ENCODE measurements around the genes DIS3 and KCTD12.

DNA sequence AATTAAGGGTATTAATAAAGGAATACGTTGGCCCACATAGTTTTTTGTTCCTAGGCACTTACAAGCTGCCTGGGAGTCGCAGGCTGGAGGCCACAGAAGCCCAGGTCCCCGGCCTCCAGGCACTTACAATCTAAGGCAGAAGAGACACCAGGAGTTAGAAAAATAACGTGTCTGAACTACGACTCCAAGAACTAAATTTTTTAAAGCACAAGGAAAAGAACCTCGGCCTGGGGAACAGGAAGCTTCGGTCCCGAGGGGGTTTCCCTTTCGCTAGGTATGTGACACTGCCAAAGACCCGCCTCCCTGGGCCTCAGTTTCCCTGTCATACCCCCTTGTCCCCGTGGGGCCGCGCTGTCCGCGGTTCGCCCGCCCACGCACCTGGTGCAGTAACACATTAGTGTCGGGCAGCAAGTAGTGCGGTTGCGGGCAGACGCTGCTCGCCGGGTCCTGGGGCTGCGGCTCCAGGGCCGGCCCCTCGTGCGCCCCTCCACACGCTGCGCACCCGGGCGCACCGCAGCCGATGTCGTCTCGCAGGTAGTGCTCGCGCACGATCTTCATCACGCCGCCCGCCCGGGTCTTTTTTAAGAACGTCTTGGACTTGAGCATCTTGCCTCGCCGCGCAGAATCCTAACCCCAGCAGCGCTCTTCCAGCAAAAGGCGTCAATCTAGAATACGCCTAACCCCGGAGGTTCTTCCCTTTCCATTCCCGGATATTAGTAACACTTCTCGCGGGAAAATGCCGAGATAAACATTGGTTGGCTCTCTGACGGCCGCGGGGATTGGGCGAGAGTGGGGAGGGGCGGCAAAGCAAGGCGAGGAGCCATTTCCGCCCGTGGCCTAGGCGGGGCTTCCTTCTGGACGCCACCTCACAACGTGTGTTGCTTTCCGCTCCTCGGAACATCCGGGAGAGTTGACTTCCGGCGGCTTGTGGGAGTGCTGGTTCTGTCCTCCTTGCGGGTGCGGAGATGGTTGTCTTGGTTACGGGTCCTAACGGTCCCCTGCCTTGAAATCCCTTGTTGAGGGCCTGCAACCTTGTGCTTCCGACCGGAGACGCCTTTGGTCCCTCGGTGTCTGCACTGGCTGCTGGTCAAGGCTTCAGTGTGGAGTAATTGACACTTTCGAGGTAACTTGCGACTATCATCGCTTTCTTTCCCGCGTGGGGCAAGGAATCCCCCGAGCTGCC, at the start of gene DIS3:
Gene DIS3 (minus strand): TSS at position 674 of the 1,183 bp plus-strand sequence.
- RRBS, 2 experiments: 1% methylated on average over 18 to 21 of the region's 85 CpGs

DNA sequence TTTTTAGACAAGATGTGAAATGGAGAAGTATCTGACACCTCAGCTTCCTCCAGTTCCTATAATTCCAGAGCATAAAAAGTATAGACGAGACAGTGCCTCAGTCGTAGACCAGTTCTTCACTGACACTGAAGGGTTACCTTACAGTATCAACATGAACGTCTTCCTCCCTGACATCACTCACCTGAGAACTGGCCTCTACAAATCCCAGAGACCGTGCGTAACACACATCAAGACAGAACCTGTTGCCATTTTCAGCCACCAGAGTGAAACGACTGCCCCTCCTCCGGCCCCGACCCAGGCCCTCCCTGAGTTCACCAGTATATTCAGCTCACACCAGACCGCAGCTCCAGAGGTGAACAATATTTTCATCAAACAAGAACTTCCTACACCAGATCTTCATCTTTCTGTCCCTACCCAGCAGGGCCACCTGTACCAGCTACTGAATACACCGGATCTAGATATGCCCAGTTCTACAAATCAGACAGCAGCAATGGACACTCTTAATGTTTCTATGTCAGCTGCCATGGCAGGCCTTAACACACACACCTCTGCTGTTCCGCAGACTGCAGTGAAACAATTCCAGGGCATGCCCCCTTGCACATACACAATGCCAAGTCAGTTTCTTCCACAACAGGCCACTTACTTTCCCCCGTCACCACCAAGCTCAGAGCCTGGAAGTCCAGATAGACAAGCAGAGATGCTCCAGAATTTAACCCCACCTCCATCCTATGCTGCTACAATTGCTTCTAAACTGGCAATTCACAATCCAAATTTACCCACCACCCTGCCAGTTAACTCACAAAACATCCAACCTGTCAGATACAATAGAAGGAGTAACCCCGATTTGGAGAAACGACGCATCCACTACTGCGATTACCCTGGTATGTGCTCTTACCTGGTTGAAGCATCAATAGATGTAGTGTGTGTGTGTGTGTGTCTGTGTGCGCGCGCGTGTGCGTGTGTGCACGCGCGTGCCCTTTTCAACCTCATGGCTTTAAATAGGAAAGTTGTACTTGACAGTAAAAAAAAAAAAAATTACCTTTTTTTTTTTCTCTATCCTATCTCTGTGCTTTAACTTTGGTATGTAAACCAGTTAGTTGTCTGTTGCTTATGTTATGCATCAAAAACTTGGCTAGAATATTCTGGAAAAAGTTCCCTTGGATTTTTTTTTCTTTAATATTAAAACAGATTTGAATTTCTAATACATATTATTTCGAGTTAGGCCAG, 3.5 kb downstream of the KLF5 start:
- RRBS, 2 experiments: no CpG with 5 or more reads among the region's 25 CpGs

GRCh38 chr13:73168700-73169578, 110.1 kb downstream of the KLF5 start:
- RRBS, 2 experiments: no CpG with 5 or more reads among the region's 11 CpGs

DNA sequence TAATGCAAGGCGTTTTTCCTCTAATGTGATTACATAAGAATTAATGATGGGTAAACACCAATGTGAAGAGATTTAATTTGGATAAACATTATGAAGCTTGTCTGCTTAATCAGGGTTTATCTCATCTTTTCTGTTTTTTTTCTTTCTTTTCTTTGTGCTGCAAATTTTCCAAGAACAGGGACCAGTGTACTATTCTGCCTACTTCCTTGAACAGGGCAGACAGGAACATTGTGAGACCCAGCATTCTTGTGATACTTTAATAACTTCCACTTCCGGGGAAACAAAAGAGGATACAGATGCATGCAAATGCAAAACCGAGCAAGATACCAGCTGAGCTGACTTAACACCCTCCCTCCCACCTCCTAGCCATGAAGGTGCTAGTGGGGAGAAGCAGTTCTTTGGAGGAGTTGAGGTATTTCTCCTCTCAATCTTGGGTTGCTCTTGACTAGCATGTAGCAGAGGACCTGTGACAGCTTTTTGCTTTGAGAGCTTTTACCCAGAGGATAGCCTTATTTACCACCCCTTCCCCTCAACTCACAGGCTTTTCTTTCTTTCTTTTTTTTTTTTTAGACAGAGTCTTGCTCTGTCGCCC, 111.1 kb downstream of the KLF5 start:
- RRBS, 2 experiments: no CpG with 5 or more reads among the region's 4 CpGs

GRCh38 chr13:73327491-73328060, 268.8 kb downstream of the KLF5 start:
- RRBS, 2 experiments: no CpG with 5 or more reads among the region's 4 CpGs

DNA sequence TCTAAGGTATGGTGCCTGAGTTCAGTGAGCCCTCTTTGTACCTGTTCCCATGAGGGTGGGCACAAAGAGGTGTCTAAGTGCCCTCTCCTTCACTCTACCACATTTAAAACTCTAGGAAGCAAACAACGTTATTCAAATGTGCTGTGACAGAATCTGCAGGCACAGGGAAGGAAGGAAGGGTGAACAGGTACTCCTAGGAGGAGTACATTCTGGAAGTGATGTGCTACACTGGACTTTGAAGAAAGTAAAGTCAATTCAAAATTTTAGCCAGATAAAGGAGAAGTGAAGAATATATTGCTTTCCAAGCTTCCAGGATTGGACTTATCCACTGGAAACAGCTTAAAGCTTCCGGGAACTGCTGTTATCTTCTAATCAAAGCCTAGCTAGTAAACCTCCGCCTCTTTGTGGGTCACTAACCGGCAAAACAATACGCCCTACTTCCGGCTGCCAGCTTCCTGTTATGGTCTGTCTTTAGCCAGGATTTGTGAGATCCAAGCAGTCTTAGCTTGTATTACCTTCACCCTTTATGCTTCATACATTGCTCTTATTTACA, 706.6 kb downstream of the KLF5 start:
- RRBS, 2 experiments: 28 to 29% methylated on average over 1 to 3 of the region's 6 CpGs

DNA sequence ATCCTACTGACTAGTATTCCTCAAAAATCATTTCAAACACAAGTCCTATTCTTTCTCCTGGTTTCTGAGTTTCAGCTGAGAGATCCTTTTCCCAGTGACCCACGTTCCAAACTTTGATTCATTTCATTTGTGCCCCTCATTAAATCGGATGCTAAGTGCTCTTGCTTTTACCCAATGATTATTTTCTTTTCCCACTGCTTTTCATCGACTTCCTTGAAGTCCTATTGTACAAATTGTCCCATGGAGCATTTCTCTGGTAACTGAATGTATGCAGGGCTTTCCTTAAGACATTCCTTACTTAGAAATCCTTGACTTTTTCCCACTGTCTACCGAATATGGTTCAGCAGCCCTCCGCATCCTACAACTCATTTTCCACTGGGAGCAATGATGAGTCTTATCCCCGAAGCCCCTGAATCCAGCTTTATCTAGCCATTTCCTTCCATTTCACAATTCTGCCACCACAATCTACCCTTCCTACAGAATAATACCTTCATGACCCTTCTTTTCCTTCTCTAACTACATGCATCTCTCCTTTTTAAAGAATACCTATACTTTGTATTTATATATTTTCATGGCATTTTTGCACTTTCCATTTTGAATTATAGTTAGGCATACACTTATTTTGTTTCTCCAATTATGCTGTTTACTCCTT, 762.7 kb downstream of the KLF5 start:
- RRBS, 2 experiments: no CpG with 5 or more reads among the region's 6 CpGs

DNA sequence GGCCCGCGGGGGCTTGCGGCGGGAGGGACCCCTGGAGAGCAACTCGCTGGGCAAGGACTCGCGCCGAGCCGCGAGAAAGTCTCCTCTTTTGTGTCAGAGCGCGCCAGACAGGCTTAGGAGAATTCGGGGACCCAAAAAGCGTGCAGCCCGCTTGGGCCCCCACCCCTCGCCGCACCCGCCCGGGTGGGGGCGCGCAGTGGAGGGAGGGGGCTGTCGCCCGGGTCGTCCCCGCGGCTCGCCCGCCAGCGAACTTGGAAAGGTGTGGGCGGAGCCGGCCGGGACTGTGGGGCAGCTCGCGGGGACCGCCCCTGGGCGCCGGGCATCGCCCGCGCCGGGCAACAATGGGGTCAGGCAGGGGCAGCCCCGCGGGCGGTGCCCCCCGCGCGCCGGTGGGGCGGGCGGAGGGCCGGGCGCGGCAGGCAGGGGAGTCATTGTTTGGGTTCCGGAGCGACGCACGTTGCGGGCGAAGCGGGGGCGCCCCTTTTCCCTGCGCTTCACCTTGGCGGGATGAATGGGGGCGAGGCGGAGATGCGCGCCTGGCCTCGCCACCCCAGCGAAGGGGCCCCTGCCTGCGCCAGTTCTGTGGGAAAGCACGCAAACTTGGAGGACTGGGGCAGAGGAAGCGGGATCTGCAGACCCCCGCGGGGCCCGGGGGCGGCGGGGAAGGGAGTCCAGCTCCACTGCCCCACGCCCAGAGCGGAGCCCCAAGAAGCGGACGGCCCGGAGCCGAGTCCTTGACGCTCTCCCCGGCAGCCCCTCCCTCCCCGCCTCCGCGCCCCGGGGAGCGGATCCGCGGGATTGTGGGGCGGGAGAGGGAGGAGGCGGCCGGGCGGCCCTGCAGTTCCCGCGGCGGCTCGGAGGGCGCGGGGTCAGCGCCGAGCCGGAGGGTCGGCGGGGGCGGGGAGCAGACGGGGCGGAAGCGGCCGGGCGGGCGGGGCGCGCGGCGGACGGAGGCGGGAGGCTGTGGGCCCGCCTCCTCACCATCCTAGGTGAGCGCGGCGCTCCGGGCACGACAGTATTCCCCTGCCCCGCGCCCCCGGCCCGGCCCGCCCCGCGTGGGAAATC, 1076.2 kb downstream of the KLF5 start:
- RRBS, 2 experiments: 1 to 2% methylated on average over 79 of the region's 133 CpGs

- RRBS, 2 experiments: under 1% methylated on average over 4 of the region's 28 CpGs
These were observed 1077.5 kb downstream of the KLF5 start for GRCh38 chr13:74136099-74136889.

DNA sequence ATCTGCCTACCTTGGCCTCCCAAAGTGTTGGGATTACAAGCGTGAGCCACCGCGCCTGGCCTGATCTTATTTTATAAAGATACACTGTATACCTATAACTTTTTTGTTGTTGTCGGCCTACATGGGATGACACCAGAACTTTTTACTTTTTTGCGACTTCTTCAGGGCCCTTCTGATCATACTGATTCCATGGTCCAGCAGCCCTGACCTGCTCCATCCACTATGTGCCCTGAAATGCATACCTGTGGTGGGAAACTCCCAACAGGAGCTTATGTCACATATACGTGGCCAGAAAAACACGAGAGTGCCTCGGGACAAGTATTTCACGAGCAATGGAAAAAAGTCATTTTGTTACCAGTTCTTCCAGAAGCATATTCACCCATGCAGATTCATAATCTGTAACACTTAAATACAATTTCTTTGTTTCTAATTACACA, 1174.3 kb downstream of the KLF5 start:
- RRBS, 2 experiments: no CpG with 5 or more reads among the region's 9 CpGs

GRCh38 chr13:75445566-75446201, 36.3 kb downstream of the TBC1D4 start:
- RRBS, 2 experiments: no CpG with 5 or more reads among the region's 4 CpGs

DNA sequence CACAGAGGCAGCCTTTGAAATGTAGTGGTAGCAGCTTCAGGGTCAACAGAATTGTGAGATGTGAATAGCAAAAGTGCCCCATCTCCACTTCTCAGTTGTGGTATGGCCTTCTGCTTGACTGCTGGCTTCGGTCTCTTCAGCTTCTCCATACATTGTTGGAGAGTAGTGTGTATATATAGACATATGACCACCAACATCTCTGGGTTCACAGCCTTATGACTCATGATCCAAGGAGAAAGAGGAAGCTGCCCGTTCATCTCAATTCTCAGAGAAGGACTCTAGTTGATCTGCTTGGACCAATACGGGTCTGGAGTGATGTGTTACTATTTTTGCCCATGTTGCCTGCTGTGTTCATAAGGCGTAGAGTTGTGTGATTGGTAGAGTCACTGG, 3.6 kb upstream of the COMMD6 start:
- RRBS, 2 experiments: no CpG with 5 or more reads among the region's 4 CpGs

DNA sequence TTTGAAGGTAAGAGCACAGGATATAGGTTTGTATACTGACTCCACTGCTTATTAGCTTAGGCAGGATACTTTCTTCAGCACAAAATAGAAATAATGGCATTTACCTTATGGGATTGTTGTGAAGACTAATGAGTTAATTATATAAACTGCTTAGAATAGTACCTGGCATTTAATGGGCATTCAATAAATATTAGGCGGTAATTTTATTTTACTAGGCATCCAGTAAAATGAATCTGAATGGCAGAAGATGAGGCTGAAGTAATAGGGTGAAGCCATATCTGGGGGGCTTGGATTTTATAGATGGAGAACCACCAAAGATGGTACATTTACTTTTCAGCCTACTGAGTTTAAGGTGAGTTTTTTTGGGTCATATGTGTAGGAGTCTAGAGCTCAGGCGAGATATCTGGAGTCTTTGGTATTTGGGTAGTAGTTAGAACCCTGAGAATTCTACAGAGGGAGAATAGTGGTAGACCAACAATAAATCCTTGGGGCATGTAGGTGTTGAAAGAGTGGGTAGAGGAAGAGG, 25.0 kb downstream of the UCHL3 start:
- RRBS, 2 experiments: no CpG with 5 or more reads among the region's 2 CpGs

GRCh38 chr13:75694739-75695118, 58.6 kb downstream of the LMO7 start:
- RRBS, 2 experiments: 1 to 2% methylated on average over 4 of the region's 8 CpGs

- RRBS, 2 experiments: no CpG with 5 or more reads among the region's 3 CpGs
These were observed 79.4 kb downstream of the LMO7 start for GRCh38 chr13:75715494-75715973.

- RRBS, 2 experiments: no CpG with 5 or more reads among the region's 1 CpG
These were observed 3.5 kb downstream of the KCTD12 start for GRCh38 chr13:76882814-76883077.

- RRBS, 2 experiments: no CpG with 5 or more reads among the region's 1 CpG
These were observed 2.5 kb downstream of the KCTD12 start for GRCh38 chr13:76883809-76884028.

- RRBS, 2 experiments: 1% methylated on average over 53 of the region's 115 CpGs
These were observed at the start of gene KCTD12 for GRCh38 chr13:76885752-76886614. KCTD12 (minus strand) TSS chr13:76886405.

- RRBS, 2 experiments: no CpG with 5 or more reads among the region's 16 CpGs
These were observed 520 bp upstream of the CLN5 start for GRCh38 chr13:76991303-76991818.

DNA sequence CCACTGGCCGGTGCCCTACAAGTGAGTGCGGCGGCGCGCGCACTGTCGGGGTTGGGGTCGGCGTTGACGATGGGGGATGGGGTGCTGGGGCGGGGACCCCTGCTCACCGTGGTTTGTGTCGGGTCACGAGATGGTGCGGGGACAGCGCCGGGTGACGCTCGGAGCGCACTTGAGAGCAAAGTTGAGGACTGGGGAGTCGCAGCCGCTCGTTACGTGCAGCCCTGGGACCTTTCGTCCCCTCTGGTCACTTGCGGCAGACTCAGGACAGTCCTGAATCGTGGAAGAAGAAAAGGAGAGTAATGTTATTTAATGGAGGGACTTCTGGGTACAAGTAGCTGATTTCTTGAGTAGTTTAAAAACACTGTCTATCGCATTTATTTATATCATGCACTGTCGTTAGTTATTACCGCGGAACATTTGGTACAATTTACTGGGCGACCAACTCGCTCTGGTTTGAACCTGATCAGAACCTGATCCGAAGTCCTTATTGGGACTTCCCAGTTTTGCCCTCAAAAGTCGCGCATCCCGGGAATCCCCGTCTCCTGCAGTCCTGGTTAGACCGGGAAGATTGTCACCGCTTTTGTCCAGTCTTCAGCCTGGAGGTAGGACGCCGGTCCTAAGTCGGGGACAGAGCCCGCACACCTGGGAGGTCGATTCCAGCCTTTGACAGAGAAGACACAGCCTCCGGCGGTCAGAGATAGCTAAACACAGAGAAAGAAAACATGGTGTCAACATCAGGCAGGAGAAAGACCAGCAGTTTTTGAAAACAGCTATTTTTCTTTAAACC, 563 bp downstream of the CLN5 start:
- RRBS, 2 experiments: 1% methylated on average over 5 to 6 of the region's 47 CpGs

All from bronchial epithelial cell (primary cell).